Breast epithelium (tissue), 2 donors: ENCODE data around the gene NR2F2.

- PRO-cap: no peak
- RAMPAGE, long total RNA, 2 experiments: no peak in any of the 2 experiments
These were observed 617.1 kb upstream of the NR2F2 start for GRCh38 chr15:95713322-95713907.

DNA sequence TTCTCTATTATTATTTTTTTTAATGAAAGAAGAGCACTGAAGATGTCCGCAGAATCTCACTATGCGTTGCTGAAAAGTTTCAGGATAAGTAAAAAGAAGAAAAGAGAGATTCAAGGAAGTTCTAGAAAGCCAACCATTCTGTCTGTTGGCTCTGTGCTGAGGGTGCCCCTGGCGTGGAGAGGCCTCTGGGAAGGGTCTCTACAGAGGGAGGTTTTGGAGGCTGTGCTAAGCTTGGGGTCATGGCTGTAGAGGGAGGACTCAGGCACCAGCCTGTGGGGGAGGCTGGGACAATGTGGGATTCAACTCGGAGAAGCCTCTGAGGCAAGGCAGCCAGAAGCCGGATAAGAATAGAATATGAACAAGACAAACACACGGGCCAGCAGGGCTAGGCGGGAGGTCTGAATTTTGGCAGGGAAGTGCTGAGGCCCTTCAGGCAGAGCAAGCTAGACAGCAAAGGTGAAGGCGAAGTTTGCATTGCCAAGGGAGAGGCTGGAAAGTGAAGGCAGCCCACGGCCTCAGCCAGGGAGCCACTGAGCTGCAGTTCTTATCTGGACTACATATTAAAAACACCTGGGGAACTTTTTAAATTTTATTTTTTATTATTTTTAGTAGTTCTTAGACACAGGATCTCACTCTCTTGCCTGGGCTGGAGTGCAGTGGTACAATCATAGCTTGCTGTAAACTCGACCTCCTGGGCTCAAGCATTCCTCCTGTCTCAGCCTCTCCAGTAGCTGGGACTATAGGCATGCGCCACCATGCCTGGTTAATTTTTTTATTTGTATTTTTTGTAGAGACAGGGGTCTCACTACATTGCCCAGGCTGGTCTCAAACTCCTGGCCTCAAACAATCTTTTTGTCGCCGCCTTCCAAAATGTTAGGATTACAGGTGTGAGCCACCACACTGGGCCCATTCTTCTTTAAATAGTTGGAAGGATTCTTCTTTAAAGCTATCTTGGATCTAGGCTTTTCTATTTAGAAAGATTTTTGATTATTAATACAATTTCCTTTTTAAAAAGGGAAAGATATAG lies 611.9 kb upstream of the NR2F2 start:
- PRO-cap: no peak
- RAMPAGE, long total RNA, 2 experiments: no peak in any of the 2 experiments

DNA sequence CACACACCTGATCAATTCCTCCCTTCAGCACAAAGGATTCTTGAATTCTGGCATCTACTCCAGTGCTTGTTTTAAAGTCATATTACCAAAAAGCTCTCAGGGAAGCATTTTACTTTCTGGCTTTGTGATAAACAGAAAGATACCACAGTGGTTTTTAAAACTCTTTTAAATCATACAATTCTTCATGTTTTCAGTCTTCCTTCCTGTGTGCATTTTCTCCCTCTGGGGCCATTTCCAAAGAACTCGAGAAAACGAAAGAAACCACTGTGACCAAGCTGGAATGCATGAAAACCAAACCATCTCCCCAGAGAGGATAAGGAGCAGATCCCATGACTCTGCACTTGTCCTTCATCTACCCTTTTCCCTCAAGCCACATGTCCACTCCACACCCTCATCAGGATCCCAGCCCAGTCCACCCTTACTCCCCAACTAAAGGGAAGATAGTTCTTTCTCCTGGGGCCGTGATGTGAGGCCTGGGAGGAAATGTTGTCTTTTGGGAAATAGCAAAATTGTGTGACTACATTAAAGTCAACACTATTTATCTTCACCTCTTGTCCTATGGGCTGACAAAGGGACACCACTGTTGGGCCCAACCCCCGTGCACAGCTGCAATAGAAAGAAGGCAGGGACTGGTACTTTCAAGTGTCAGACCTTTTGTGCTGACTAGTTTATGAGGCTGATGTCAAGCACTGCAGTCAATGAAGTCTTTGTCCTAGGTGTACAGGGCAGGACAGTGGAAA lies 487.3 kb upstream of the NR2F2 start:
- PRO-cap: no peak
- RAMPAGE, long total RNA, 2 experiments: no peak in any of the 2 experiments

- PRO-cap: no peak
- RAMPAGE, long total RNA, 2 experiments: no peak in any of the 2 experiments
These were observed 455.4 kb upstream of the NR2F2 start for GRCh38 chr15:95875013-95875542.

GRCh38 chr15:96171737-96172349 lies 158.7 kb upstream of the NR2F2 start:
- PRO-cap: no peak
- RAMPAGE, long total RNA, 2 experiments: no peak in any of the 2 experiments

DNA sequence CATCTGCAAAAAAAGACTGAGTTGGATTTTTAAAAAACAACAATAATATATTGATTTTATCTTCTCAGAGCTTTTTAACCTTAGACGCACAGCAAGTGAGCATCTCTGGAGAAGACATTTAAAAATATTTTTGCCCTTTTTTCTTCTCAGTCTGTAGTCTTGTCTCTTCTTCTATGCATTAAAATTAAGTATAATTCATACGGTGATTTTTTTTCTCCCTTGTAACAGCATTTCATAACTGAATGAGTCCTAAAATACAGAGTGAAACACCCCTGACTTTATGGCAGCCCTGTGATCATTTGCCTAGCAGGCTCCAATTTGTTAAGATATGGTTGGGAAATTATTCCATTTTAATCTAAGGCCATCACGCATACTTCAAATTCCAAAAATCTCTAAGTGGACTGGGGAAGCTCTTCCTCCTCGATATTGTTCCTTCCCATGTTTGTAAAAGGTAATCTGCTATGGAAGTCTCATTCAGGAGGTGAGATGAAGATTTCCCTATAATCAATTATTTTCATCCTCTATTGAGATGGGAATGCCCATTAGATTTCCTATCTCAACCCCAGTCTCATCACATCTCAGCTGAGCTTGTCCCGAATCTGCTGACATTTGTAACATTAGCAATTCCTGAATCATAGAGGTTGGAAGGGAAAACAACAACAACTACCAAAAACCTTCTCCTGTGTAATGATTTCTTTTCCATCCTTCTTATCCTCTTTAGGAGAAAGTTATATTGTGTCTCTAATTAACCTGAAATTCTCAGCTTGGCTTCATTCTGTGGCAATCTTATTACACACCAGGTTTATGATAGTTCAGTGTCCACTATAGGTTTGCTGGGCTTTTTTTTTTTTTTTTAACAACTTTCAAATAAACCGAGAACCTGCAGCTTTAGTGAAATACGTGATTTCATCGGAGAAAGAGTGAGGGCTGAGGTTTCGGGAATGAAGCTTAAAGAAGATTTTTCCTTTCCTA lies 2.3 kb upstream of the NR2F2 start:
- PRO-cap: no peak
- RAMPAGE, long total RNA, 2 experiments: no peak in any of the 2 experiments

- PRO-cap: bidirectional peak, plus-strand start at chr15:96330676, minus-strand start at chr15:96330582
- RAMPAGE, long total RNA, 2 experiments: no peak in any of the 2 experiments
These were observed at the start of gene NR2F2 for GRCh38 chr15:96330425-96331190. Gene NR2F2, plus strand, starts transcription at chr15:96330700.

DNA sequence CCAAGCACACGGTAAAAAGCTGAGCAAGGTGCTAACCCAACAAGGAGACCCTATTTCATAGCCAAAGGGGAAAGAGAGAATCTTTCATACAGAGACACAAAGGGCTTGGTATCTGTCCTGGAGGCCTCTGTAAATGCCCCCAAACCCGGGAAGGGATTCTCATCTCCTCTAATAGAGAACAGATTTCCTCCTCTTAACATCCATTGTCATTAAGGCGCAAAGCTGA lies 11.9 kb downstream of the NR2F2 start:
- PRO-cap: no peak
- RAMPAGE, long total RNA, 2 experiments: no peak in any of the 2 experiments

GRCh38 chr15:96346086-96346528 lies 15.6 kb downstream of the NR2F2 start:
- PRO-cap: no peak
- RAMPAGE, long total RNA, 2 experiments: no peak in any of the 2 experiments

DNA sequence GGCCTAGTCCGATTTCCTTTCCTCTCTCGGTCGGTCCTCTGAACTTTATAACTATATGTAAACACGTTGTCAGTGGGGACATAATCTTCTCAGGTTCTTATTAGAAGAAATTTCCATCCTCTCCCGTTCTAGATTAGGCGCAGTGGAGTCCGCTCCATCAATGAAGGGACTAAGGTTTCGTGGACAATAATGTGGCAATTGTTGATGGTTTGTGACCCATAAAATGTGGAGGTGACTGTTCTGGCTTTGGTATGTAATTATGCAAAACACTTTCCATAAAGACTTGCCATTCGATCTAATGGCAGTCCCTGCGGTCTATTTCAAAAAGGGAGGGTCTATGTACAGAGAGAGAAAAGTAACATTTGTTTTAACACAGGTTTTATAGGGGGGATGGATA lies 31.9 kb downstream of the NR2F2 start:
- PRO-cap: no peak
- RAMPAGE, long total RNA, 2 experiments: no peak in any of the 2 experiments

- PRO-cap: no peak
- RAMPAGE, long total RNA, 2 experiments: no peak in any of the 2 experiments
These were observed 87.0 kb downstream of the NR2F2 start for GRCh38 chr15:96417505-96417828.

DNA sequence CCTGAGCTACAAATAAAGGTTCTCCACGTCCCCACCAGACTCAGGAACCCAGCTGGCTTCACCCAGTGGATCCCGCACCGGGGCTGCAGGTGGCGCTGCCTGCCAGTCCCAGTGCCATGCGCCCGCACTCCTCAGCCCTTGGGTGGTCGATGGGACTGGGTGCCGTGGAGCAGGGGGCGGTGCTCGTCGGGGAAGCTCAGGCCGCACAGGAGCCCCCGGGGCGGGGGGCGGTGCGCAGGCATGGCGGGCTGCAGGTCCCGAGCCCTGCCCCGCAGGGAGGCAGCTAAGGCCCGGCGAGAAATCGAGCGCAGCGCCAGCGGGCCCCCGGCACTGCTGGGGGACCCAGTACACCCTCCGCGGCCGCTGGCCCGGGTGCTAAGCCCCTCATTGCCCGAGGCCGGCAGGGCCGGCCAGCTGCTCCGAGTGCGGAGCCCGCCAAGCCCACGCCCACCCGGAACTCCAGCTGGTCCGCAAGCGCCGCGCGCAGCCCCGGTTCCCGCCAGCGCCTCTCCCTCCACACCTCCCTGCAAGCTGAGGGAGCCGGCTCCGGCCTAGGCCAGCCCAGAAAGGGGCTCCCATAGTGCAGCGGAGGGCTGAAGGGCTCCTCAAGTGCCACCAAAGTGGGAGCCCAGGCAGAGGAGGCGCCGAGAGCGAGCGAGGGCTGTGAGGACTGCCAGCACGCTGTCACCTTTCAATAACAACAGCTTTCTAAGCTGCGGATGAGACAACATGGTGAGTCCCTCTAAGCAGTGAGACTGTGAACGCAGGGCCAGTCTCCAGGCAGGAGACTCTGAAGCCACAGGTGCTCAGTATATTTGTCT lies 161.4 kb downstream of the NR2F2 start:
- PRO-cap: no peak
- RAMPAGE, long total RNA, 2 experiments: no peak in any of the 2 experiments

GRCh38 chr15:96889683-96890682 lies 559.5 kb downstream of the NR2F2 start:
- PRO-cap: no peak
- RAMPAGE, long total RNA, 2 experiments: no peak in any of the 2 experiments

DNA sequence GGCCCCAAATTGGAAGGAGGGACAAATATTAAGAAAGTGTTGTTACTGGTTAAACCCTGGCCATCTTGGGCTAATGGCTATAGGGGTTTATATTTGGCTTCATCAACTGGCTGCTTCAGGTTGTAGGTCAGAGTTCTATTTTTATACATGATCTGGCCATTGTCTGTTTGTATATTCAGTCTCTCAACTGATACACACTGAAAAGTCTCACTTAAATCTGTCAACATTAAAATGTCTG lies 70.2 kb upstream of the ARRDC4 start:
- PRO-cap: no peak
- RAMPAGE, long total RNA, 2 experiments: no peak in any of the 2 experiments

DNA sequence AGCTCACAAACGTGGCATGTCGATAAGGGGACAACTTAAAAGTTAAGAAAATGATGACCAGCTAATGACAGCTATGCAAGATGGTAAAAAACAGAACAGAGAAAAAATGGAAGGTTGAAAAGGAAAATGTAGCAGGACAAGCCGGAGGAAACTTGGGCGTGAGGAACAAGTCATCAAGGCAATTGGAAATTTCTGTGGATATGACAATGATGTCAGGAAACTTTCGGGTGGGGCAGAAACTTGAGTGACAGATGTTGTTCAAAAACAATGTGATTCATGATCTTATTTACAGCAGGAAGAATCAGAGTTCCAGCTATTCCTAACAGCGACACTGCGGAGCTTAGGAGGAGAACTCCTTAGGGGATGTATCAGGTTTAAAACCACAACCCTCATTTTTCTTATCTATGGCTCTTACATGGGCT lies 849 bp upstream of the ARRDC4 start:
- PRO-cap: no peak
- RAMPAGE, long total RNA, 2 experiments: no peak in any of the 2 experiments

DNA sequence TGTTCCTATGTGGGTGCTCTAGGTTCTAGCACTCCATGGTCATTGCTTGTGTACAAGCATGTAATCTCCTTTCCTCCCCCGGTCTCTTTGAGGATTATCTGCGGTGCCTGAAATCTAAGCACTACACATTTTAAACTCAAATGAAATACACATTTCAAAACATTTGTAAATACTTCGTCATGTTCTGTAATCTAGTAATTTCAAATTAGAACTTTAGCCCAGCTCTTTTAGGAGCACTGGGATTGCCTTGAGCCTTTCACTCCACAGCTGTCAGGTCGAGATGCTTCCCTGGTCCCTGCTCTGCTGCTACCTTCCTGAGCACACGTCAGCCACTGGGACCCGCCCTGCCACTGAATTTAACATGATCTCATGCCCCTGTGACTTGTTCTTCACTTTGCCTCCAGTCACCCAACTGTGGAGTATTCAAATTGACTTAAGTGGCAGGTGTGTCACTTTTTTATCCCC lies 3.2 kb downstream of the ARRDC4 start:
- PRO-cap: no peak
- RAMPAGE, long total RNA, 2 experiments: no peak in any of the 2 experiments

- PRO-cap: no peak
- RAMPAGE, long total RNA, 2 experiments: no peak in any of the 2 experiments
These were observed 143.0 kb downstream of the ARRDC4 start for GRCh38 chr15:98103507-98103838.

DNA sequence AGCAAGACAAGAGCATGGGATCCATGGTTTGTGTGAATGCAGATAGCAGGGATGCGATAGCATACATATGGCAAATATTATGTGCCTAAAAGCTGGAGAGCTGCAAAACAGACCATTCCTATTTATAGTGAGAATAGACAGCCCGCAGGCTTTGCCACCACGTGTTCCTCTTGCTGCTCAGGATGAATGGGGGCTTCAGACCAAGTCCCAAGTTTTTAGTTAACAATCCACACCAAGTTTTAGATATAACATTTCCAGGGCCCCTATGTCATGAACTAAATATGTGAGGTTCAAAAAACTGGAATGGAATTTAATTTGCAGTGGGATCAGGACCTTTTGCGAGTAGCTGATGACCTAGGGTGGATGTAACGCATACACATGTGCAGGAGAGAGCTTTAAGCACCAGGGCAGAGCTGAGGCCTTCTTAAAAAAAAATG lies 48.5 kb upstream of the IGF1R start:
- PRO-cap: no peak
- RAMPAGE, long total RNA, 2 experiments: no peak in any of the 2 experiments

DNA sequence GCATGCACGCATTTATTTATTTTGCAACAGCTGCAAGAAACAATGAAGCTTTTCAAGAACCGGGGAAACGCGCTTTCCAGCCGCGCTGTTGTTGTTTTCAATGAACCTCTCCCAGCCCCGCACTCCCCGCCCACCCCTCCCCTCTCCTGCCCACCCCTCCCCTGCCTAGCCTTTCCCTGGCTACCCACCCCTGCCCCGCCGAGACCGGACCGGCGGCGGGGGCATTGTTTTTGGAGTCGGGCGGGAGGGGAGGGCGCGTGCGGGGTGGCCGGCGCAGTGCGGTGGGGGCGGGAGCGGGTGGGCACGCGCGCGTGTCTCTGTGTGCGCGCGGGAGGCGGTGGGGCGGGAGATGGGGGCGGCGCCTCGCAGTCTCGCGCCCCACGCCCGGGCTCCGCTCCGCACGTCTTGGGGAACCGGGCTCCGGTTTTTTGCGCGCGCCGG lies 325 bp upstream of the IGF1R start:
- PRO-cap: bidirectional peak, plus-strand start outside the sequence, minus-strand start at position 295 of the sequence
- RAMPAGE, long total RNA, 2 experiments: no peak in any of the 2 experiments

DNA sequence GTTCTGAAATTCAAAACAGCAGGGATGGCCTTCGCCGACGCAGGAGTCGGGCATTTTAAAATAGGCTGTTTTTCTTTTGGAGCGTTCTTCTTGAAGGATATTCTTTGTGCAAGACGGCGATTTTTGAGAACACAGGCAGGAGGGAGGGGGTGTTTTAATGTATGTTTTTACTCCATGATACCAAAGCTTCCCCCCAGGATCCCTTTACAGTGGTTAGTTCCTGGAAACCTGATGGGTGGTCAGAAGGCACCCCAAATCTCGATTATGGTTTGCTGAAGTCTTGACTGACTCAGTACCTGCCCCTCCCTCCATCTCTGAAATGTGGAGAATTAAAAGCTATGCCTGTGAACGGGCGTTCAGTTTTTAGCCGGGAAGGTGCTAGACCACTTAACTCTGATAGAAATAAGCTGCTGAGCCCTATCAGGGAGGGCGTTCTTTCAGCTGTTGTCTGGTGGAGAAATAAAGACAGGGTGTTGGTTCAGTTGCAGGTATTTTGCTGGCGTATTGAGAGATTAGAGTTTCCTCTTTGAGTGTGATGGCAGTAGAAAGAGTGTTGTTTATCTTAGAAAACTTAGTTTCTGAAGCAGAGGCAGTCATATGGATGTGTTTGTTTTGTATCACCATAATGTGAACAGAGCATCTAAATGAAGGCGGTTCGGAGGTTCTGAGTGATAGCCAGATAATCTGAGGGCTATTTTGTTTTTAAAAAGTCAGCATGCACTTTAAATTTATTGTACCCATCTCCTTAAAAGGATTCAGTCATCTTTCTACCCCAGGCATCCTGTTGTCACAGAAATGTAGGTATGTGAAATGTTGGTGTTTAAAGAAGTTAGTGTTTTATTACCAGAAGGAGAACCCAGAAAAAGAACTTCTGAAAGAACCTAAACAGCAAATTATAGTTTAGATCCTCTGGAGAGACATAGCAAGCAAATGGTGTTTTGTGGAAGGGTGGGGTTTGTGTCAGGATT lies 3.5 kb downstream of the IGF1R start:
- PRO-cap: no peak
- RAMPAGE, long total RNA, 2 experiments: no peak in any of the 2 experiments